Umbilical cord (tissue), 2 donors: ENCODE measurements around the gene SNX3.

GRCh38 chr6:107561350-107561669 is 71.4 kb downstream of the SOBP start:
- RAMPAGE, long total RNA = no peak

GRCh38 chr6:107674848-107675750 is 149.0 kb downstream of the SCML4 start:
- RAMPAGE, long total RNA = no peak

DNA sequence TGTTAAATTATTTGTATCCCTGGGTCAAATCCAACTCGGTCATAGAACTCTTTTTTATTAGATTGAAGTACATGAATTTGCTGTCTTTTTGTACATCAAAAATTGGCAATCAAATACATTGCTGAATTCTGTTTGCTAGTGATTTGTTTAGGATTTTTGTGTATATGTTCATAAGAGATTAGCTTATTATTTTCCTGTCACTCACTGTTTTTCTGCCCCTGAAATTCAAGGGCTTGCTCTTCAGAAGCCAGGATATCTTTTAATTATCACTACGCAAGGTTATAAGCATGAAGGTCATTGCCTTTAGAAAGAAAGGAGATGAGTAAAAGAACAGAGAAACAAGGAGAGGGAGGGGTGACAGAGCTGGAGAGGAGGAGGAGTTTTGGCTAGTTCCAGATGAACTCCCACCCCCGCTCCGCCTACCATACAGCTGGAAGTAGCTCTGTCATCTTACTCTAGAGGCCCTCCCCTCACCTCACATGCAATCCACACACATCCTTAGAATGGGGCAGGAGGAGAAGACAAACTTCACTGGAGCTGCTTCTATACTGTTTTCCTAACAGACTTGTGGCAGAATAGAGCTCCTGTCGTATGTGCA is 144.8 kb downstream of the SCML4 start:
- RAMPAGE, long total RNA = no peak

GRCh38 chr6:107819901-107820946 is 3.9 kb downstream of the SCML4 start:
- RAMPAGE, long total RNA = no peak

DNA sequence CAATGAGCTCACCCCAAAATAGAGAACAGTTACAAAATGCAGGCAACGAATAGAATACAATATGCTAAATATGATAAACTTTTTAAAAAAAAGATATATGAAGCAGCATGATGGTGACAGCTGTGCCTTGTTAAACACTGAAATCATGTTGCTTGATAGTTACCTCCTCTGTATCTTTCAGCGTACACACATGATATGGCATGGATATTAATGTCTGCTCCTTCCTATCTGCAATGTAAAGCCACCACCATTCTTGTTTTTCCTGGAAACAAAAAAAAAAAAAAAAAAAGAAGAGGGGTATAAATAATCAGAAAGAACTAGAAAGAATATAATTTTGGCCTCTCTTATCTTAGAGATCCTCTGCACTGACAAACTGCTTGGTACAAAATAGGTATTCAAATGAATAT is 52.3 kb upstream of the SCML4 start:
- RAMPAGE, long total RNA = no peak

- RAMPAGE, long total RNA = no peak
Measured at GRCh38 chr6:107964687-107965404, 6.8 kb upstream of the SEC63 start.

- RAMPAGE, long total RNA = no peak
Measured at GRCh38 chr6:108043307-108044199, 31.0 kb downstream of the OSTM1 start.

GRCh38 chr6:108260681-108261800 is at the start of gene SNX3:
Gene SNX3, minus strand, starts transcription at chr6:108261040.
- RAMPAGE, long total RNA = start-site peak on the minus strand at chr6:108260945-108261012, 116 and 113 reads in 2 replicates

DNA sequence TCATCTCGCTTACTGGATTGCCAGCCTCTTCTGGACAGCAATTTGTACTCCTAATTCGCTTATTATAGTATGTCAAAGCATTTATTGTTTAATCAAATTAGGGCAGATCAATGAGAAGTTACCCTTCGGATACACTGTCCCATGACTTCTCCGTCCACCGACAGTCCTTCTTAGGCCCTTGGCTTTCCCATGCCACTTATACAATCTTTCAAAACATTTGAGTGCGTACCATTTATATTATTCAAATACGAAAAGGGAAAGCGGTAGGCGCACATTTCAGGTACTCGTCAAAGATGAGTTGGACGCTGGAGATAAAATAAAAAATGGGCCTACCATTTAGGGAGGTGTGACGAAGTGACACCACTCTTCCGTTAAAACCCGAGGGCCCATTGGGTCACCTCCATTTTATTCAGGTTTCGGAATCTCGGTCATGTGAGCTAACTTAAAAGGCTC is 577 bp upstream of the AFG1L start:
- RAMPAGE, long total RNA = no peak

DNA sequence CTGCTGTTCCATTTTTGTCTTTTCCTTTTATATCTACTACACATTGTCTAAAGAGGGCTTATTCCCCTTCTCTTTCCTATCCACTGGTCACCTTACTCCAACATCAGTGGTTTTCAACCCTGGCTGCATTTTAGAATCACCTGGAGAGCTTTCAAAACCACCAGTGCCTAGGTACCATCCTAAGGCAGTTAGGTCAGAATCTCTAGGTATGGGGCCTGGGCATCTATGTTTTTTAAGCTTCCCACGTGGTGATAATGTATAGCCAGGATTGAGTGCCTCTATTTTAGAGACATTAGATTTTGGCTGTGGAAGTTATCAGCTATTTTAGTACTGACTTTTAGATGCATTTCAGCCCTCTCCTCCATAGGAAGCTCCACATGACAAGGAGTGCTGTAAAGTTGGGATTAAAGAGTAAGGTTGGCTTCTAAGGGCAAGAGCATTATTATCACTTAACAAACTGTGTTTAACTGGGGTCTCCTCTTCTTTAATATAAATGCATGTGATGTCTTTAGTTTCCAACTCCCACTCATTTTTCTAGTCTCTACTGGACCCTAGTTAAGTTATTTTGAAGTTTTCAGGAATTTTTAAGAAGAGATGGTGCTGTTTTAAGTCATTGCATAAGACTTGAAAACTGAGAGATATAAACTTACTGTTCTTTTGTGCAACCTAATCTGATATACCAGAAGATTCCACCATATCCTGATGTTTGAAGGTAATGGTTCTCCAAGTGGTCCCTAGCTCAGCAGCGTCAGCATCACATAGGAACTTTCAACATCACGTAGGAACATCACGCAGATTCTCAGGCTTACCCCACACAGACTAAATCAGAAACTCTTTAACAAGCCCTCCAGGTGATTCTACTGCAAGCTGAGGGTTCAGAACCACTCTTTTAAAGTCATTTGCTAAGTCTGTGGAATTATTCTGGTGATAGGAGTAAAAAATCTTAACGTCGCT is 17.0 kb downstream of the FOXO3 start:
- RAMPAGE, long total RNA = no peak

- RAMPAGE, long total RNA = no peak
Measured at GRCh38 chr6:108582097-108582733, 21.5 kb downstream of the FOXO3 start.

DNA sequence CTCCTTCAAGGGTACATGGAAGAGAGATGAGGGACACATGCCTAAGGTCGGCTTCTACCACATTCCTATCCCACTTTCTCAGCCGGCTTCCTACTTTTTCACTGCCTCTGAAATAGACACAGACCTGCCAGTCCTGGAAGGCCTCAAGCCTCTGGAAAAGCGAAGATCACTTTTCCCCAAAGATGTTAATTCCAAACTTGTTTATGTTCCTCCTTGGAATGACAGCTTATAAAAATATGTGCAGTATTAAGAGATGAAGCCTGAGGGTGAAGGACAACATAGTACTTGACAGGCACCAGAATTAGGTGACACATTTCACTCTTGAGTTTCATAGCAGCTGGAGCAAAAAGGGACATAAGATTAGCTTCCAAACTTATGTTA is 25.2 kb downstream of the FOXO3 start:
- RAMPAGE, long total RNA = no peak

DNA sequence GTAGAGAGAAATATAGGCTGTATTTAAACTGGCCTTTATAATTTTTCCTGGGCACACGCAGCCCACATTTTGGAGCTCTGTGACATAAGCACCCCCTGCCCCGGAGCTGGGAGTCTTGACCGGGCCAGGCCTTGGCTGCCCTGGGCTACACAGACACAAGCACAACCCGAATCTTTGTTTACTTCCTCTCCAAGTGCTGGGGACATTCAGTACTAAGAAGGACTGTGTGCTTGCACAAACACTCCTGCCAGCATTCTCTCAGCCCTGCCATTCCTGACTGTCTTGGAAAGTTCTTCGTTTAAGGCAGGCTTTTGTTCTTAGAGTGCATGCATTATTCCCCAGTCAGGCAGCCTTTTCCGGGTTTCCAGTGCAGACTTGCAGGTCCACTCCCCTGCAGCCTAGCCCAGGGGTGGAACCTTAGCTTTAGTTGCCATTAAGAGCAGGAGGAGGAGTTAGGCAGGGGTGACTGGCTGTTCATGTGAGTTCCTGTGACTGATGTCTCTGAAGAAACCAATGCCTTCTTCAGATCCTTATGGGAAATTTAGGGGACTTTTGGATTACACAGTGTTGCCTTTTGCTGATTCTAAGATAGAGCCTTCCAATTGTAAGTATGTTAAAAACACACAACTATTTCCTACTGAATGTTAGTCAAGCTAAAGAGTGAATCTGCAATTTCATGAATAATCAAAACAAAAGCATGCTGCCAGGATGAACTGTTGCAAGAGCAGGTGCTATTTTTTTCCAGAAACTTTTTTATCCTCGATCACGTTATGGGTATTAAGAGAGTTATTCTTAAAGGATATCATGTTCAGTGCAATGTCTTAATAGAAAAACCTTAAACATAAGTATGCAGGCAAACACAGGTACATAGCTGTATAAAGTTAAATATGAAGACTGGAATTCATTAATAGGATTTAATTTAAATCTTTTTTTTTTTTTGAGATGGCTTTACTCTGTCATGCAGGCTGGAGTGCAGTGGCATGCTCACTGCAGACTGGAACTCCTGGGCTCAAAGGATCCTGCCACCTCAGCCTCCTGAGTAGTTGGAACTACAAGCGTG is 28.8 kb downstream of the FOXO3 start:
- RAMPAGE, long total RNA = no peak

DNA sequence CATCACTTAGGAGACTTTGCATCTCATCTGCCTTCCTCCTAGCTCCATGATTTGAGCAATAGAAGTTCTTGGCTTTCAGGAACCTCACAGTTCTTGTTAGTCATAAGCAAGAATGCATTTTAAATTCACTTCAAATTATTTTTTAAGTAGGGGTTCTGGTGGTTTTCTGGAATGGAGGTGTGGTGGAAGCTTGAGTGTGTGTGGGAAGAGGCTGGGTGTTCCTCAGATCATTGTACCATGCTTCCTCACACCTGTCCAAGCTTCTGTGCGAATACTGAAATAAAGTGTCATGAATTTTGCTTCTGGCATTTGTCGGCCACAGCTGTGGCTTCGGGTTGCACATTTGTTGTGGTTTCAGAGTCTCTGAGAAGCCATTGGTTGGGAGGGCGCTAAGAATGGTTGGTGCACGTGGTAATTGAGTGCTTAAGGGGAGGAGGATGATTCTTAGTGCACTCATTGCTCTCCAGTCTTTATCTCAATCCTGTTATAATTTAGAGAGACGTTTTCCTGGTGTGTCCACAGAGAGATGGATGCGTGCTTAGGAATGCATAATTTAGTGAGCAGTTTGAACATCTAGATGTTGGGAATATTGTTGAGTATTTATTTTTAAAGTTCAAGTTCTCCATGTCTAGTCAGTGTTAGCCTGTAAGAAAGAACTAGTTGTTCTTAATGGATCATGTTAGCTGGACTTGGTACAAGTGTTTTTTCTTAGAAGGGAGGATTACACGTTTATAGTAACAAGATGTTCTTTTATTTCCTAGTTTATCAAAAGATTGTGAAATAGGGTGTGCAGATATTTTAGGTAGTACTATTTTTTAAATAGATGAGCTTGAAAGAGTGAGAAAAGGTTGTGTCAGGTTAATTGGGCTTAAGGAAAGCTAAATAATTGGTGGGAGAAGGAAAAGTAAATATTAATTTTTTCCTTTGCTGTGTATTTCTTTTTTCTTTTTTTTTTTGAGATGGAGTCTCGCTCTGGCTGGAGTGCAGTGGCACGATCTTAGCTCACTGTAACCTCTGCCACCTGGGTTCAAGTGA is 32.0 kb downstream of the FOXO3 start:
- RAMPAGE, long total RNA = no peak

DNA sequence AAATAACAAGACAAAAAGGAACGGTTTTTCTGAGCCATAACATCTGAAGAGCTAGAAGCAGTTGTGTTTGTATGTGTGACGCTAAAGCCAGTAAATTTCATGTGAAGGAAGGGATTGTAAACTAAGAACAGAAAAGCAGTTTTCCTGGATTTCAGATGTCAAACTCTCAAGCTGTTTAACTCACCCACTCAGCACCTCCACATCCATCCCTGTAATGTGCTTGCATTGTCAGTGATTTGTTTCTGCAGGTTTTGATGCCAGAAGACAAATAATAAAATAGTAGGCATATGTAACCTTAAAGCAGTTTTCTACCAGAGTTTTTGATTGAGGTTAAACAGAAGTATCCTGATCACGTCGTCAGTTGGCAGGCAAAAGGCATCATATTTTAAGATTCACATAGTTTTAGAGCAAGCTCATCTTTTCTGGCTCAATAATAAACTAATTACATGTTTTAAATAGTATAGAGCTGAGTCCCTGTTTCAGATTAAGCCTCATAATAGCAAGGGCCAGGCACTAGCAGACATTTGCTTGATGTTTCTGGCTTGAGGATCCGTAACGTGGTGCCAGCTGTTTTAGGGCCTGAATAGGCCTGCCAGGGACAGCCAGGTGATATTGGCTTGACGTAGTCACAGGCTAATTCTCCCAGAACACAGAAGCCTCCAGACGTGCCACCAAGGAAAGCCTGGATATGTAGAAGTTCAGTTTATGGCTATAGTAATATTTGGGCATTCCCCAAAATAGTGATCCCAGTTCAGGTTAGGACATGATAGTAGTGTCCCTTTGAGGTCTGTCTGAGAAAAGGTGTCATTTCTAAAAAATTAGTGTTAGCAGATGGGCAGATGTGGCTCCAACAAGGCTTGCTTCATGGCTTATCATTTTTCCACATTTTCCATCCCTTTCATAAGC is 91.0 kb downstream of the FOXO3 start:
- RAMPAGE, long total RNA = no peak

DNA sequence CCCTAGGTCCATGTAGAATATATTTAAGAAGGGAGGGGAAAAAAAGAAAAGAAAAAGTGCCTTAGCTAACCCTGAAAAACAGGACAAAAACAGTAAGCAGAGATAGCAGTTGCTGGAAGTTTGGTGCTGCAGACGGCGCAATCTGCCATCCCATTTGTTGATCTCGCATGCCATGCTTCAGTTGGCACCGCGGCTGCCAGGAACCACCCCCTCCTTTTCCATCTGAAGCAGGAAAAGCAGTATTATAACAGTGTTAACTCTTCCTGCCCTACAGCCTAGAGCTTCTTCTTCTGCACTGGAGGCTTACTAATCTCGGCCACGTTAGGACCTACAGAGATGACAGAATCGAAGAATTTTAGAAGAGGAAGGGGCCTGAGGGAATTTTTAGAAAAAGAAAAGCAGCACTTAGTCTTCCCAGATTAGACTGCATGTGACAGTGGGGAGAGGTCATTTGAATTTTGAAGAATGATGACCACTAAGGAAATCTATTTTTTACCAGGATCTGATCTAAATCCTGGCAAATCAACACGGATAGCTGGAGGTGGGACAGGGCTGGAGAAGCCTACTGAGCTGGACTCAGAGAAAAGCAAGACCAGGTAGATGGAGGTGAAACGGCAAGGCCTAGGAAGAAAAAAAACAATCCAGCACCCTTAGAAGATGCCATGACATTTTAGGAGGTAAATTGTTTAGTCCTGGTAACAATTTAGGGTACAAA is 100.3 kb downstream of the ARMC2 start:
- RAMPAGE, long total RNA = no peak

GRCh38 chr6:108951255-108951707 is 103.1 kb downstream of the ARMC2 start:
- RAMPAGE, long total RNA = no peak

- RAMPAGE, long total RNA = no peak
Measured at GRCh38 chr6:109010657-109011223, 83.9 kb downstream of the SESN1 start.

DNA sequence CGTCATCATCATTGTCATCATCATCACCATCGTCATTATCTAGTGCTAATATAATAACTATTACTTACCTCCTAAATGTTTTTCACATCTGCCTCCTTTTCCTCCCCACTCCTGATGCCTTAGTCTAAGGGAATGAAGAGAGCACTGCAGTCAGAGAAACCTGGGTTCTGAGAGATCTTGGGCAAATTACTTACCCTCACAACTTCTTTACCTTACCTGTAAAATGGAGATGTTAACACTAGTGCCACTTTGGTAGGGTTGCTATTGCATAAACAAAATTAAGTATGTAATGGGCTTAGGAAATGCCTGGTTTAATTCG is 811 bp upstream of the ZBTB24 start:
- RAMPAGE, long total RNA = no peak

DNA sequence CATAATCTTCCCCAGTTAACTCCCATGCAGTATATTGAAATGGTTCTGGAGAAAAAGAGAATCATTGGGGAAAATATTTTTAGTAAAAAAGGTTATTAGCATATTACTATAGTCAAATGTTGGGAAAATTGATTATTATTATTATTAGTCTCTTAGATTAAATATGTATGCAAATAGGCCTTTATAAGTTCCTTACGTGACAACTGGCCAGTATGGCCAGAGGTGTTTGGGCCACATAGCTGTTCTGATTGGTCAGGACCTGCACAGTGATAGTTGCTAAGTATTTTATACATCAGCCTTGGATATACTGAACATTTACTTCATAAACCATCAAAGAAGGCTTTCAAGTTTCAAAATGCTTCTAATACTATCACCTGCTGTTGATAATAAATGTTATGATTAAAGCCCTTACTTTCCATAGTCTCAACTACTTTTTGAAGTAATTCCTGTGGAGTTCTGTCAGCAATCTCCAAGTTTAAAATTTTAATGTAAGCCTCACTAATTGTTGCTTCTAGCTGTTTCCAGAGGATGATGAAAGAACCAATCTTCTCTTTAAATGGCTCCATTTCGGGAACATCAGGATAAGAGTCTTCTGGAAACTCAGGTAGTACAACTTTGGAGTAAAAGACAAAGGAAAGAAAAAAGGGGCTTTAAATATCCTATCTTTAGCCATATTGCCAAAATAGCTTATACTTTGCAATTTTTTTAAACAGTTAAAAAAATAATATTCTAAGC is 80.8 kb upstream of the ZBTB24 start:
- RAMPAGE, long total RNA = no peak